B cell (primary cell): ENCODE measurements around a stretch of chr5.

- PRO-cap: no peak
- CAGE, long polyA plus RNA: no peak
These were observed 157.1 kb upstream of the RPS23 start for GRCh38 chr5:82435160-82435705.

DNA sequence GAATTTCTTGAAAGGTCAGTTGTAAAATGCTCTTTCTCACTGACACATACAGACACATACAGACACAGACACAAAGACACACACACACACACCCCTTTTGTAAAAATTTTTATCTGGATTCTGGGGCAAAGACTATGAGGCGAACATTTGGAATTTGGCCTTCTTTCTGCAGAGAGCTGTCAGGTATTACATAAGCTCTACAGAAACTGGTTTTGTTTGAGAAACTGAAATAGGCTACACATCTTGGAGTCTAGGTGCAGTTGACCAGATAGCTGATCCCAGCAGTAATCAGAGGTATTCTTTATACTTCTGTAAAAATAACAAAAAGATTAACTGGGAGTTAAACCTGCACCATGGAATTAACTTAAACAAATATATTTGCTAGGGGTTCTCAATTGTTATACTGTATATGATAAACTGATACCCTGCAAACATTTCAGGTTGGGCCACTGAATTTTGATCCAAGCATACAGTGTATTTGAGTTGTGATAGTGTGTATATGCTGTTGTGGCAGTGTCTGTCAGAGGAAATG lies 316.1 kb upstream of the RPS23 start:
- PRO-cap: no peak
- CAGE, long polyA plus RNA: no peak

DNA sequence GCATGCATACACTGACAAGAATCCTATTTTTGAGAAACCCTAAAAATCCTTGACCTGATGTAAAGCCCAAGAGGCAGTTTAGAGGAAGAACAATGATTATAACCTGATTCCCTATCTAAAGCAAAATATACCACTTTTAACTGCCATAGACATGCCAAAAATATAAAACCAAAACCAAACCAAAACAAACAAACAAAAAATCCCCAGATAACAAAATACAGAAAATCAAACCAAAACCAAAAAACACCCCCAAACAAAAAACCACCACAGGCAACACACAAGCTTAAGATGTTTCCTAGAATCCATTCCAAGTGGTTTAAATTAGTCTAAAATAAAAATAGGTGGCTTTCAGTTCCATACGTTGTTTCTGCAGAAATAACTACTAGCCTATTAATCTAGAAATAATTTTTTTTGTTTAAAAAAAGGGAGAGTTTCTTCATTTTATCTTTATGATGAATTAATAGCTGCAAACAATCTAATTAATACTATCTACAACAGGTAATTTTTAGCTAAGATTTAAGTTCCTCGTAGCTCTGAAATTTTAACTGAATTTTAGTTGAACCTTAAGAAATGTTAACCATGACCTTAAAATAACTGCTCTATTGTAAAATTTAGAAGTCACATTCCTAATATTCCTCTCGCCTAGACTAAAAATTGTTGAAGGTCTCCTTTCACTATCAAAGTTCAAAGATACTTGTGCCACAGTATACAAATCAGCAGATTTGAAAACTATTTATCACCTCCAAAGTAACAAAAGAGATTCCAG lies 21.6 kb downstream of the TMEM167A start:
- PRO-cap: no peak
- CAGE, long polyA plus RNA: no peak

GRCh38 chr5:83463690-83464000 lies 7.9 kb upstream of the VCAN start:
- PRO-cap: no peak
- CAGE, long polyA plus RNA: no peak

- PRO-cap: no peak
- CAGE, long polyA plus RNA: no peak
These were observed 2.1 kb downstream of the VCAN start for GRCh38 chr5:83473371-83474268.

DNA sequence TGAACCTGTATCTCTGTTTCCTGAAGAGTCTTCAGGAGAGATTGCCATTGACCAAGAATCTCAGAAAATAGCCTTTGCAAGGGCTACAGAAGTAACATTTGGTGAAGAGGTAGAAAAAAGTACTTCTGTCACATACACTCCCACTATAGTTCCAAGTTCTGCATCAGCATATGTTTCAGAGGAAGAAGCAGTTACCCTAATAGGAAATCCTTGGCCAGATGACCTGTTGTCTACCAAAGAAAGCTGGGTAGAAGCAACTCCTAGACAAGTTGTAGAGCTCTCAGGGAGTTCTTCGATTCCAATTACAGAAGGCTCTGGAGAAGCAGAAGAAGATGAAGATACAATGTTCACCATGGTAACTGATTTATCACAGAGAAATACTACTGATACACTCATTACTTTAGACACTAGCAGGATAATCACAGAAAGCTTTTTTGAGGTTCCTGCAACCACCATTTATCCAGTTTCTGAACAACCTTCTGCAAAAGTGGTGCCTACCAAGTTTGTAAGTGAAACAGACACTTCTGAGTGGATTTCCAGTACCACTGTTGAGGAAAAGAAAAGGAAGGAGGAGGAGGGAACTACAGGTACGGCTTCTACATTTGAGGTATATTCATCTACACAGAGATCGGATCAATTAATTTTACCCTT lies 66.2 kb downstream of the VCAN start:
- PRO-cap: no peak
- CAGE, long polyA plus RNA: no peak

DNA sequence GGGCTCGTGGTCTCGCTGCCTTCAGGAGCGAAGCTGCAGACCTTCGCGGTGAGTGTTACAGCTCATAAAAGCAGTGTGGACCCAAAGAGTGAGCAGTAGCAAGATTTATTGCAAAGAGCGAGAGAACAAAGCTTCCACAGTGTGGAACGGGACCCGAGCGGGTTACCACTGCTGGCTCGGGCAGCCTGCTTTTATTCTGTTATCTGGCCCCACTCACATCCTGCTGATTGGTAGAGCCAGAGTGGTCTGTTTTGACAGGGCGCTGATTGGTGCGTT lies 49.0 kb upstream of the COX7C start:
- PRO-cap: no peak
- CAGE, long polyA plus RNA: no peak

- PRO-cap: no peak
- CAGE, long polyA plus RNA: no peak
These were observed 247.6 kb upstream of the RASA1 start for GRCh38 chr5:87020081-87020532.

GRCh38 chr5:87267573-87267786 lies 203 bp upstream of the RASA1 start:
- PRO-cap: no peak
- CAGE, long polyA plus RNA: no peak

DNA sequence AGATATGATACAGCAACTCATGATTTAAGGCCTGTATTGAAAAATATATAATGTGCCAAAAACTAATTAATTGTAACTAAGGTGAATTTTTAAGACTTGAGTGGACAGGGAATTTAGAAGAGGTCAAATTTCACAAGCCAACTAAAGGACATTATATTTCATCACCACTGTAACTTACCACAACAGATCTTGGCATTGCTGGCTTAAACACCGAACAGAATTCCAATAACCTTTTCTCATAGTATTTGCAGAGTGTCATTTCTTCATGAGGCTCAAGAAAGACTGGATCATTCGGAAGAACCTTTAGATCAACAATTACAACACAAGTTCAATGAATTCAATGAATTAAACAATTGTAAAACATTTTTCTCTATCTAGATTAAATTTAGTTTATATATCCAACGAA lies 1.7 kb downstream of the CCNH start:
- PRO-cap: no peak
- CAGE, long polyA plus RNA: no peak

DNA sequence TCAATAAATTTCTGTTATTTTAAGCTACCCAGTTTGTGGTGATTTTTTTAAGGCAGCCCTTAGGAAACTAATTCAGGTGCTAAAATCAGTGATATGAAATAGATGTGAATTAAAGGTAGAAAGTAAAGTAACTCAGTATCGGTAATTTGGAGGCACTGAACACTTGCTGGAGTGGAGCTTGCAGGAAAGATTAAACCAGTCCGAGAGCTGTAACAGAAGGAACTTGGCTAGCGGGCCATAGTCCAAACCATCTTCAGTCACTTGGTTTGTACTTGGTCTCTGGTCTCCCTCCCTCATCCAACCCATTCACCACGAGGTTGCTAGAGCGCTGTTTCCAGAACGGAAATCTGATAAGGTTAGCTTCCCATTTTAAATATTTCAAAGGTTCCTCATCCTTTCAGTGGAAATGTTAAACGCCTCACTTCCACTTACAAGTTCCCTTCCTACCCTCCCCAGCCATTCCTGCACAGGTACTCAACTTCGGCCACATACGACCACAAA lies 925 bp downstream of the CCNH start:
- PRO-cap: no peak
- CAGE, long polyA plus RNA: no peak

GRCh38 chr5:88666737-88667214 lies 216.2 kb downstream of the MEF2C start:
- PRO-cap: no peak
- CAGE, long polyA plus RNA: no peak

DNA sequence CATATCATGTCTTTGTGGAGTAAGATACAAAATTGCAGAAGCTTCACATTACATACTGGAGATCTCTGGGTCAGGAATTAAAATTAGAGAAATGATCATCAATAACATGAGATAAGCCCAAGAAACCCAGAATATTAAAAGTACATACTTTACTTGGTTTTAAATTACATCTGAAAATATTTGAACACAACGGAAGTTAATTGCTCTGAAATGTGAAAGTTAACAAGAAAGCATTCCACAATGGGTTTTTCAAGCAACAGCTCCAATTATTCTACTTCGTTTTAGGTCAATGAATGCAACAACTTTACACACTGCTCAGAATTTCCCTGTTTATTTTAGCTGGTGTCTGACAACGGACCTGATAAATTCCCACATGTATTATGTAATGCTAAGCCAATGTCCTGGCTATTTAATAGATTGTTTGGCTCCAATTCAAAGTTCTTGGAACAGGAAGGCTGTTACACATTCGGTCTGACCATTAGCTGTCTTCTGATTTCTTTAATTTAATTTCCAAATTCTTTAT lies 58.2 kb downstream of the MEF2C start:
- PRO-cap: no peak
- CAGE, long polyA plus RNA: no peak

- PRO-cap: unidirectional peak, minus-strand start at chr5:88829405
- CAGE, long polyA plus RNA: no peak
These were observed 53.9 kb downstream of the MEF2C start for GRCh38 chr5:88829104-88829472.

DNA sequence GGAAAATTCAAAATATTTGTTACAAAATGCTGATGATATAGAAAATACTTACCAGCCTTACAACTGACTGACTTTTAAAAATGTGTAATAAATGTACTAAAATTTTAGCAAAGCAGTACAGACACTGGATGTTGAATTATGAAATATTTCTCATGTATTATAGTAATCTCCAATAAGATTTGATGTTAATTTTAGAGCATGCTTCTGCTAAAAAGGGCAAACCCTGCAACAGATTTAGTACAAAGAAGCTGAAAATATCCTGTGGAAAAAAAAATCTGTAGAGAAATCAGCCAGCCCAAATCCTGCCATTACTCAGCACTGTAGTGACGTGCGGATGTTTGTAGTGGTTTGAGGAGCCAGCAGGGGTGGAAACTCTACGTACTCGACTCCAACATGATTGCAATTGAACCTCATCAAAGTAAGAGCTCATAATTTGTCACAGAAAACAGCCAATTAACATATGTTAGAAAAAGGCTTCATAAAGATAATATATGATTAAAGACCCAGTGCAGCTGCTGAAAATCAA lies 49.7 kb downstream of the MEF2C start:
- PRO-cap: no peak
- CAGE, long polyA plus RNA: no peak

DNA sequence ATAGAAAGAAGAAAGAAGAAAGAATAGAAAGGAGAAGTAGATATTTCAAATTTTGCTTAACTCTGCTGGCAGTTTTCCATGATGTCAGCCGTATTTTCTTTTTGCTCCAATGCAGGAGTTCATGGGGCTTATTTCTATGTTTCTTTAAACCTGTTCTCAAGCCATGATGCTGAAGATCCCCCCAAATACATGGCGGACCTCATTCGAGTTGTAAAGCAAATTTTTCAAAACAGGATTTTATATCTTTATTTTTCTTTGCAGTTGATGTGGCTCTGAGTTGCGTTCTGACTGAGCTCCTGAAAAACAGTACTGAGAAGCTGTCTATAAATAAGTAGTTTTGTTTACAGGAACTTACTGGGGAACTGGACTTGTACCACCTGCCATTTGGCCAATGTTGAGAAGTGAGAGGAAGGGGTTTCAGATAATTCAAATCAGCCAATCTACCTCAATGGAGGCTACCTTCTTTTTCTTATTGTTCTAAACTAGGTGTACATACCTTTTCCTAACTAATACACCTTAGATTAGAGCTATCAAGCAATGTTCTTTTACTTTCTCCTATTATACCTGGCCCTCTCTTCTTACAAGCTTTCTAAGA lies 418.6 kb upstream of the MEF2C start:
- PRO-cap: no peak
- CAGE, long polyA plus RNA: no peak

DNA sequence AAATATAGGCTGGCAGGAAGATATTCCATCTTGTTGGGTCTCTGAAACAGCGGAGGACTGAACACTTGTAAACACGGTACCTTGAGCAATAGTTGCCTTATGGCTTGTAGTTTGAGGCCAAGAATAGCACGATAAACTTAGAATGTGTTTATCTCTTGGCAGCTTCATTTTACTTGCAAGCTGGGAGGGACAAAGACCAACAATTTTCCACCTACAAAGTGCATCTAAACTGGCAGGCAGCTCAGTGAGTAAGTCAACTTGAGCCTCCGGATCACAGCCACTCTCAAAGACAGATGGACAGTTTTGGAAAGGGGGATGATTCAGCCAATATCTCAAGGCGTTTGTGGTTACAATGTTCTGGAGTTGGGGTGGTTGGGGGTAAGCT lies 652.6 kb downstream of the CETN3 start:
- PRO-cap: no peak
- CAGE, long polyA plus RNA: no peak

GRCh38 chr5:90408412-90408945 lies 1.1 kb downstream of the CETN3 start:
- PRO-cap: no peak
- CAGE, long polyA plus RNA: no peak

DNA sequence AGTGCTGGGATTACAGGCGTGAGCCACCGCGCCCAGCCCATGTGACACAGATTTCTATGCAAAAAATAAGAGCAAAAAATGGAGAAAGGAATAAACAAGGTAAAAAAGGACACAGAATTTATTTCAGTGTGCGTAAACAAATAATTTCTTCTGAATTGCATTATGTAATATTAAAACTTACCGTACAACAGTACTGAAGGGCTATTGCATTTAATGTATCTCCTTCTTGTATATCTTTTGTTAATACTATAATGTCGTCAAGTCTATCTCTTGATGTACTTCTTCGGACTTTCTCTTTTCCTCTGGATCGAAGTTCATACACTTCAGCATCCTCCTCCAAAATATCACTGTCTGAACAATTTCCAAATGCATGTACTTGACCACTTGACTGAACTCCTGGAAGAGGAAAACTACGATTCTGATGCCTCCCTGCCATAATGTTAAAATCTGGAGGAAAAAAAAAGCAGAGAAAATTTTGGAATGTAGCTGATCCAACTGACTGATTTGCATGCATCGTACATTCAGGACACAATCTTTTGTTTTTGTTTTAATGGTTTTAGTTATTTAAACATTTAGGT lies 4.4 kb downstream of the LYSMD3 start:
- PRO-cap: no peak
- CAGE, long polyA plus RNA: no peak

DNA sequence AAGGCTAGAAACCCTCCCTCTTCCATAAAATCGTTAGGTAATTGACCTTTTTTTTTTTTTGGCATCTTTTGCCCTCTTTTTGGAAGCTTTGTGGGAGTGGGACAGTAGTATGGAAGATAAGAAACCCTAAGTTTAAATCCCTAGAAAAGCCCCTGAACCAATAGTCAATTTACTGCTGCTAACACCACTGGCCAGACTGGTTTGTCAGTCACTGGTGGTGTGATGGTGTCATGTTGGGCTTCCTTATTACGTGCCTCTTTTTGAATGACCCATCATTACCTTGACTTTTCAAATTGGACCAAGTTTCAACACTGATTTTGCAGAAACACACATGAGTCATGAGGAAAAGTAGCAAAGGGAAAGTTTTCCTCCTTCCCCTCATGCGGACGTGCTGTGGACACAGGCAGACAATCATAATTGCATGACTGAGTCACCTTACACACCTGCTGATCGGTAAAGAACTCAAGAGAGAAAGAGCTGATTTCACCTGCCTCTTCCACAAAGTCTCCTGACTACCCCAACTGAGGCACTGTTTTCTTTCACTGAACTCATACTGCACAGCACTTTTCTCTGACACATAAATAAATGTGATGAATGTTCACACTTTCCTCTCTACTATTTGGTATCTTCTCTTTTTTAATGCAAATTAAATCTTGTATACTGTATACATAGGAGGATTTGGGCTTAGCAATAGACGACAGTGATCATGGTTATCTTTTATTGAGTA lies 324.5 kb downstream of the ARRDC3 start:
- PRO-cap: no peak
- CAGE, long polyA plus RNA: no peak